Panc1 (cell line): ENCODE results near the gene ING1.

GRCh38 chr13:110392168-110392821 is 85.2 kb downstream of the COL4A2 start:
- RRBS, 2 experiments, result no CpG with 5 or more reads among the region's 10 CpGs

DNA sequence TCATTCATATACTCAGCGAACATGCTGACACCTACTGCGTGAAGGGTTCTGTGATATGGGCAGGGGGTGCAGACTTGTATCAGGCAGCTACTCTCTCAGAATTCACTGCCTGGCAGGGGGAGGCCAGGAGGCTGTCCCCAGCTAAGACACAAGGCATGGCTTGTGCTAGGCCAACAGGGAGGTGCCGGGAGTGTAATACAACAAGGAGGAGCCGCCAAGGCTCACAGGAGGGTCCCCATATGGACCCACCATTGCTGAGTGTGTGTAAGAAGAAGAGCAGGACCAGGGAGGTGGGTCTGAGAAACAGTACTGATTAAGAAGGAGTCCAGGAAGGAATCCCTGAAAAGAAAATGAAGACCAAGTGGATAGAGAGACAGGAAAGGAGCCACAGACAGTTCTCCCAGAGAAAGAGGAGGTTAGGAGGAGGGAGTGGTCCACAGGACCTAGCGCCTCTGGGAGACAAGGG is 97.3 kb downstream of the COL4A2 start:
- RRBS, 2 experiments, result no CpG with 5 or more reads among the region's 5 CpGs

GRCh38 chr13:110411960-110413092 is 105.2 kb downstream of the COL4A2 start:
- RRBS, 2 experiments, result no CpG with 5 or more reads among the region's 22 CpGs

GRCh38 chr13:110507103-110507726 is 54.3 kb downstream of the RAB20 start:
- RRBS, 2 experiments, result no CpG with 5 or more reads among the region's 12 CpGs

GRCh38 chr13:110556154-110556499 is 5.4 kb downstream of the RAB20 start:
- RRBS, 2 experiments, result no CpG with 5 or more reads among the region's 2 CpGs

GRCh38 chr13:110611161-110611582 is 4.2 kb upstream of the NAXD start:
- RRBS, 2 experiments, result no CpG with 5 or more reads among the region's 10 CpGs

GRCh38 chr13:110617075-110617691 is 1.8 kb downstream of the NAXD start:
- RRBS, 2 experiments, result no CpG with 5 or more reads among the region's 5 CpGs

- RRBS, 2 experiments, result 90 to 100% methylated on average over 1 to 6 of the region's 39 CpGs
Observed at GRCh38 chr13:110638553-110639594, 23.5 kb downstream of the NAXD start.

DNA sequence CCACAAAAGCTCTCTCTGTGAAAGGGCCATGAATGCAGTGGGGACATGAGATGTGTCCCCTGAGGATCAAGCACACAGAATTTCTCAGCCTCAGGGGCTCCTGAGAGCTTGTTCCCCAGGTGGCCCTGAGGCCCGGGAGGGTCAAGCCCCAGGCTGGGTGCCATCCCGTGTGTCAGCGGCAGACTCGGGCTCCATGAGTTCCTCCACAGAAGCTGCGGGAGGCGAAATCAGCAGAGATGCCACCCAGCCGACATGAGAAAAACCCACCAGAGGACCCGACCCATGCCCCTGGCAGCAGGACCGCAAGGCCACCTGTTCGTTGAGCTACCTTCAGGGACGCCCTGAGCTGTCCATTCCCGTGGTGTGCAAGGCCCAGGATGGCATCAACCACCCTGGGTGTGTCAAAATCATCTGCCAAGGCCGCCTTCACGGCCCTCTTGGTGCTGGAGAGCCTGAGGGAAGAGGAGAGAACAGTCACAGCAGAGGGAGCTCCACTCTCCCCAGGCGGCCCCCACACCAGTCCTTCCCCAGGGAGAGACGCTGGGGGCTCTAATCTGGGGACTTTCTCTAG is 30.4 kb downstream of the NAXD start:
- RRBS, 2 experiments, result no CpG with 5 or more reads among the region's 16 CpGs

DNA sequence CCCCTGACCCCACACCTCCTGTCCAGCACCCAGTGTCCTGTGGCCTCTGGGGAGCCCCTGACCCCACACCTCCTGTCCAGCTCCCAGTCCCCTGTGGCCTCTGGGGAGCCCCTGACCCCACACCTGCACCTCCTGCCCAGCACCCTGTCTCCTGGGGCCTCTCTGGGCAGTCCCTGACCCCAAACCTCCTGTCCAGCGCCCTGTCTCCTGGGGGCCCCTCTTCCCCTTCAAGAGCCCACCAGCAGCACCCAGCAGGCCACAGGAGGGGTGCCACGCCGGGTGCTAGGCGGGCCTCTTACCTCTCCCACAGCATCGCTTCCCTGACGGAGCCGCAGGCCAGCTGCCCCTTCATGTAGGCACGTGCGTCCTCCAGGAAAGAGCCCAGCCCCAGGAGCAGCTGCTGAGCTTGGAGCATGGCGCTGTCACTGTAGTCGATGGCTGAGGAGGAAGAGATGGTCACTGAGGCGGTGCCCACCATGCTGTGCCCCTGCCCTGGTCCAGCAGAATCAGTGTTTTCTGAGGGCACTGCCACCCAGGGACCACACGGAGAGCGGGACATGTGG is 31.5 kb downstream of the NAXD start:
- RRBS, 2 experiments, result no CpG with 5 or more reads among the region's 14 CpGs

DNA sequence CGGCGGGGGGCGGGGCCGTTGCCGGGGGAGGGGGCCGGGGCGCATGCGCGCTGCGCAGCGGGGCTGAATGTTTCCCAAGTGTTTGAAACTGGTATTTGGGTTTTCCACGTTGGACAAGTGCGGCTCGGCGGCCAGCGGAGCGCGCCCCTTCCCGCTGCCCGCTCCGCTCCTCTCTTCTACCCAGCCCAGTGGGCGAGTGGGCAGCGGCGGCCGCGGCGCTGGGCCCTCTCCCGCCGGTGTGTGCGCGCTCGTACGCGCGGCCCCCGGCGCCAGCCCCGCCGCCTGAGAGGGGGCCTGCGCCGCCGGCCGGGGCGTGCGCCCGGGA is at the start of gene ING1:
TSS of gene ING1 (plus strand) at position 98 of the 325 bp plus-strand sequence.
- RRBS, 2 experiments, result under 1 to 3% methylated on average over 13 of the region's 46 CpGs

GRCh38 chr13:110912664-110913098 is 2.2 kb downstream of the ANKRD10 start:
- RRBS, 2 experiments, result no CpG with 5 or more reads among the region's 9 CpGs

GRCh38 chr13:110954877-110955613 is 40.2 kb upstream of the ANKRD10 start:
- RRBS, 2 experiments, result no CpG with 5 or more reads among the region's 14 CpGs

DNA sequence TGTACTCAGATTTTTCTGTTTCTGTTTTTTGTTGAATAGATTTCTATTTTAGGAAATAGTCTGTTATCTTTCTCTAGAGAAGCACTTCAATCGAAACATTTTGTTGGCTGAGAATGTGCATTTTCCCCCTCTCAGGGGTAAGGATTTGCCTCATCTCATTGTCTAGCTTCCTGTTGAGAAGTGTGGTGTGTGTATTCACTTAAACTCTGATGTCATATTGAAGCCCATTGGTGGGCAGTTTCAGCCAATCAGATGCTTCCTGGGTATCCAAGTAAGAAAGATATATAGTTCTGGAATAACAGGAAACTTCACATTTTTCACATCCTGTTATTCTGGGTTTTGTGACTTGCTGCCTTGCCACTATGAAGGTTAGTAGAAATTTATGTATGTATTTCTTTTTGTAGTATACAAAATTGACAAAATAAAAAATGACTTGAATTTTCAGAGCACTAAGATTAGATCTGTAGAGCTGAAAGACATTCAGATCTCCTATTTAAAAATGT is 87.7 kb downstream of the ARHGEF7 start:
- RRBS, 2 experiments, result no CpG with 5 or more reads among the region's 1 CpG

GRCh38 chr13:111228075-111229171 is 92.0 kb upstream of the TEX29 start:
- RRBS, 2 experiments, result no CpG with 5 or more reads among the region's 32 CpGs

- RRBS, 2 experiments, result 95% methylated on average over 4 of the region's 9 CpGs
Observed at GRCh38 chr13:111272279-111272807, 48.1 kb upstream of the TEX29 start.

- RRBS, 2 experiments, result no CpG with 5 or more reads among the region's 9 CpGs
Observed at GRCh38 chr13:111281631-111282239, 38.7 kb upstream of the TEX29 start.

DNA sequence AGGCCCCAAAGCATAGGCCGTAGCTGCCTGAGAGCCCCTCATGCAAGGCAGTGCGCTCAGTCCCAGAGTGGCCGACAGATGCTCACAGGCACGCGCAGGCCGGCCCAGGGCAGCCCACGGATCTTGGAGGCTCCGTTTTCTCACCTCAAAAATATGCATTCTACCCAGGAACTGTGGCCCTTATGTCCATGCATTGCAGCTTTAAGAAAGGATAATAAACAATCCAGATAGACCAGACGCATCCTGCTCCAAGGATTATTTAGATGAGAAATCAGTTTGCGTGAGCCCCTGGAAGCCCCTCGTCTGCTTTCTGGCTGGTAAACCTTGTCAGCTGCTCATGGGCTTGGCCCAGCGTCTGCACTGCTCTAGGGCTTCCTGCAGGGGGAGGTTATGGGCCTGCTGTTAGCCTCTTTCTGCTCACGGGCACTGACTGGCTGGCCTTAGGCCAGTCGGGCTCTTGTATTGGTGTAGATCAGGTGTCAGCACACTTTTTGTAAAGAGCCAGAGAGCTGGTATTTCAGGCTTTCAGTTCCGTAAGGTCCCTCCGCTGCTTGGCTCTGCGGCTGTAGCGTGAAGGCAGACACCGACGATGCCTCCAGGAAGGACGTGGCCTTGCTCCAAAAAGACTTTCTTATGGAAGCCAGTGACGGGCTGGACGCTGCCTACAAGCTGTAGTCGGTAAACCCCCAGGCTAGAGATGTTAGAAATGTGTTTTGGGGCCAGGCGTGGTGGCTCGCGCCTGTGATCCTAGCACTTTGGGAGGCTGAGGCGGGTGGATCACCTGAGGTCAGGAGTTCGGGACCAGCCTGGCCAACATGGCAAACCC is 24.3 kb downstream of the TEX29 start:
- RRBS, 2 experiments, result no CpG with 5 or more reads among the region's 29 CpGs

GRCh38 chr13:112057092-112057633 is 9.8 kb upstream of the SOX1 start:
- RRBS, 2 experiments, result no CpG with 5 or more reads among the region's 41 CpGs

- RRBS, 2 experiments, result 74 to 80% methylated on average over 27 to 31 of the region's 67 CpGs
Observed at GRCh38 chr13:112072308-112072991, 5.5 kb downstream of the SOX1 start.